Skeletal muscle cell (primary cell): Measurements from ENCODE around the gene ZBTB48.

DNA sequence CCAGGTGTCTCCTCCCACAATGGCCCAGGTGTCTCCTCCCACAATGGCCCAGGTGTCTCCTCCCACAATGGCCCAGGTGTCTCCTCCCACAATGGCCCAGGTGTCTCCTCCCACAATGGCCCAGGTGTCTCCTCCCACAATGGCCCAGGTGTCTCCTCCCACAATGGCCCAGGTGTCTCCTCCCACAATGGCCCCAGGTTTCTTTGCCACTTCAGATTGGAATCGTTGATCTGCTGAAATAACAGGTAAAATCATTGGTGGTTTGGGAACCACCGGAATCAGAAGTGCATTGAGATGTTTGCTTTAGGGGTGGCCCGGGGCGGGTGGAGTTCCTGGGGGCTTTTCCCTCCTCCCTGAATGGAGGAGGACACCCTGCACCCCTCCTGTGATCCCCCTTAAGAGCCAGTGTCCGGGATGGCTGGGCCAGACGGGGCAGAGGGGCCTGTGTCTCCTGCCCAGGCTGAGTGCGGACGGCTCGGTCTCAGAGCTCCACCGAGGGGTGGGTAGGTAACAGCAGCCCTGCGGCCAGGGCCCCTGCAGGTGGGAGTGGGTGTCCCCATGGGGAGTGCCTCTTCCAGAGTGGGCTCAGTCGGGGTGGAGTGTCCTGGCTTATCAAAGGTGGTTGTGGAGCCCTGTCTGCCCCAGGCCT lies 23.0 kb downstream of the TP73 start:
- RRBS = 57% methylated on average over 2 of the region's 12 CpGs

DNA sequence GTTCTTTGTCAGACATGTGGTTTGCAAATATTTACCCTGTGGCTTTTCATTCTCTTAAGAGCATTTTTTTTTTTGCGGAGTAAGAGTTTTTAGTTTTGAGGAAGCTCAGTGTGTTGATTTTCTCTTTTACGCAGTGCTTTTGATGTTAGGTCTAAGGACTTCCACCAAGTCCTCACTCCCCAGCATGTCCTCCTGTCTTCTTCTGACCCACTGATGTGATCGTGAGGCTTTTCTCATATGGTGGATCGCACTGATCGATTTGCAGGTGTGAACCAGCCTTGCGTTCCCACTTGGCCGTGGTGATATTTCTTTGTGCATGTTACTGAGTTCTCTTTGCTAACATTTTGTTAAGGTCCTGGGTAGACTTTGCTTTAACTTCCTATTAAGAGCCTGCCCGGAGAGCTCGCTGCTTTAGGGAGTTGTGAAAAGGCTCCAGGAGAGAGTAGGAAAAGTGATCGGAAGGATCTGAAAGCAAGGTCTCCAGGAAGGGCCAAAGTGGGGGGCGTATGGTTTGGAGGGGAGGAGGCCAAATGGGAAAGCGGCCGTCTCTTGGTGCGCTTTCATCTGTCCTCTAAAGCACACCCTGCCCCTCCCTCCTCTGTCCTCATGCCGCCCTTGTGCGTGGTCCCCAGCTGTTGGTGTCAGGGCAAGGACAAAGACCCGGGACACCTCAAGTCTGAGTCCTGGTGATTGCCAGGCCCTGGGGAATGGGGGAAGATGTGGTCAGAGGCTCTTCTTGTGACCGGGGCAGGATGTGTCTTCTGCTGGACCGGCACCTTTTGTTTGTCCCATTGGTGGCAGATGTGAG lies 7.9 kb downstream of the DFFB start:
- RRBS = 19% methylated on average over 2 of the region's 19 CpGs

- RRBS = no CpG with 5 or more reads among the region's 22 CpGs
These were observed 42.6 kb upstream of the C1orf174 start for GRCh38 chr1:3942529-3943277.

GRCh38 chr1:5208344-5208543 lies 553.8 kb downstream of the AJAP1 start:
- RRBS = no CpG with 5 or more reads among the region's 2 CpGs

DNA sequence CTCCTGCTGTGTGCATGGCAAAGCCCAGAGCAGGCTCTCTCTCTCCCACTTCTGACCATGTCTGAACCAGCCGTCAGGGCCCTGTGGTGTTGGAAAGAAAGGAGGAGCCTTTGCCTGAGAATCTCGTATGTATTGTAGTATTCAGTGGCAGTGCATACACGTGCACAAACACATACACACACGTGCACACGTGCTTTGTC lies 332.1 kb downstream of the NPHP4 start:
- RRBS = no CpG with 5 or more reads among the region's 5 CpGs

DNA sequence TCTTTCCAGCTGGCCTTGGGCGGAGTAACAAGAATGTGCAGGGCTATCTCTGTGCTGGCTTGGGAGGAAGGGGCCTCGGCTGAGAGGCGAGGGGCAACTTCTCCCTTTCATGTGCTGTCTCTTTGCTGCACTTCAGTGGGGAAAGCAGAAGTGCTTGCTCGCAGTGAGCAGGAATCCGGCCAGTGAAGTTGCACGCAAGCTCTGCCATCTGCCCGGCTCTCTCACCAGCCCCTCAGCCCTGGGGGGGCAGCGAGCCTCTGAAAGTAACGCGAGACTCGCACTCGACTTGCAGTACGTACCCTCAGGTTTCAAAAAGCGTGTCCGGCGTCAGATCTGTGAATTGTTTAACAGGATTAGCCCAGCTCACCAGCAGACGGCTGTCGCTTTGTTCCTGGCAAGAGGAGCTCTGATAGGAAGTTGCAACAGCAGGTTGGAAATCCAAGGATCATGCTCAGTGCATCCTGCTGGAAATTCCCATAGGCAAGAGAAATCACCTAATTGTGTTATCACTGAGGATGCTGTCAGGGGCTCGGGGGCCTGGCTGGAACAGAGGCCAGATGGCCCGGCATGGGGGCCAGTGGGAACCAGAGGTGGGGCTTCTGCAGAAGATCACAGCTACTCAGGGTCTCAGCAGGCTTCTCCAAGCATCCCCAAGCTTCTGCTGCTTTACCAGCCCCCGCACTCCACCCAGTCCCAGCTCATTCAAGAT lies 221.0 kb downstream of the NPHP4 start:
- RRBS = 0% methylated on average over 2 of the region's 21 CpGs

- RRBS = 86% methylated on average over 3 of the region's 38 CpGs
These were observed 117.5 kb downstream of the NPHP4 start for GRCh38 chr1:5874570-5875260.

GRCh38 chr1:5993010-5993717 lies 939 bp upstream of the NPHP4 start:
- RRBS = 1% methylated on average over 10 of the region's 36 CpGs

GRCh38 chr1:6013020-6013438 lies 20.8 kb upstream of the NPHP4 start:
- RRBS = no CpG with 5 or more reads among the region's 12 CpGs

DNA sequence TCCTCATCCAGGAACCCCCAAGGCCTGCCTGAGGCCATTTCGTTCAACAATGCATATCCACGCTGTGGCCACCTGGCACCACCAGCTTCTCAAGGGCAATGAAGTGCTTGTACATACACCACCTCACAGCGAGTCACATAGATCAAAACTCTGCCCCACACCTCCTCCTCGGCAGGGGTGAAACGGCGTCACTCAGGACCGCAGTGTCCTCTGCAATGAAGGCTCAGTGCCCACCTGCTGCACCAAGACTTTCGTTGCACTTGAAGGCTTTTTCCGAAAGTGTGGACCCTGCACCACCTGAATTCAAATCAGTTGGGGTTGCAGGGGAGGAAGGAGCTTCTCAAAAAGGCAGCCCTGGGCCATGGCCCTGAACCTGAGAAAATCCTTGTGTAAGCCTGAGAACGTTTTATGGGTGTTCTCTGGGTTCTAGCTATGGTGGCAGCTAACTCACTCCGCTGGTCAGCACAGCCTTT lies 2.9 kb upstream of the CHD5 start:
- RRBS = no CpG with 5 or more reads among the region's 11 CpGs

DNA sequence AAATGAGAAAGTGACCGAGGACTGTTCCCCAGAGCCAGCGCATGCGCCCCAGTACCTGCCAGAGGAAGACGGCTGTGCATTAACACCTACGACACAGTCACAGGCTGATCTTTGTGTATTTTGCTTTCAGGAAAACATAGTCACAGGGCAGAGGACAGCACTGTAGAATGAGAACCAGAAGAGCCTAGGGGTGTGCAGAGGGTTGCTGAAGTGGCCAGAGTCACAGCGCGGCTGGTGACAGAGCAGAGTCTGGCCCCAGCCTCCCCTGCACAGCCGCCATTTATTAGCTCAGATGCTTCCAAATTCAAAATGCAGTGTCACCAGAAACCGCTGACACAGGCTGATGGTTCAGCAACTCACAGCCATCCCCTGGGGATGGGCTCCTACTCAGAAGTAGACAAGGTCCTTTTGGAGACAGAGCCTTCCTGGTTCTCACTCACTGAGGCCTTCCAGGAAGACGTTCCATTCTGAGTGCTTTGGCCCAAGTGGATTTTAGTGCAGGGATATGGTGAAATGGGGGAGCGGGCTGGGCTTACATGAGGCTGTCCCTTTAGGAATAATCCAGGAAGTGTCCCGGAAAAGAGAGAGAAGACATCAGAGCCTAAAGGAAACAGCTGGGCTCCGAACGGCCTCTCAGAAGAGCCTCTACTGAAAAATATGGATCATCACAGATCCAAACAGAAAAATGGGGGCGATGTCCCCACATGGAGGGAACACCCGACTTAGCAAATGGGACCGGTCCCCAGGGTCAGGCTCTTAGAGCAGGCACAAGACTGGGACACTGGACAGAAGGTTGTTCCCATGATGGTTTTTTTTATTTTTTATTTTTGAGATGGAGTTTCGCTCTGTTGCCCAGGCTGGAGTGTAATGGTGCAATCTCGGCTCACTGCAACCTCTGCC lies 13.0 kb downstream of the RNF207 start:
- RRBS = no CpG with 5 or more reads among the region's 19 CpGs

GRCh38 chr1:6264073-6264596 lies 3.2 kb upstream of the GPR153 start:
- RRBS = no CpG with 5 or more reads among the region's 15 CpGs

GRCh38 chr1:6281619-6282167 lies 20.8 kb upstream of the GPR153 start:
- RRBS = no CpG with 5 or more reads among the region's 9 CpGs

DNA sequence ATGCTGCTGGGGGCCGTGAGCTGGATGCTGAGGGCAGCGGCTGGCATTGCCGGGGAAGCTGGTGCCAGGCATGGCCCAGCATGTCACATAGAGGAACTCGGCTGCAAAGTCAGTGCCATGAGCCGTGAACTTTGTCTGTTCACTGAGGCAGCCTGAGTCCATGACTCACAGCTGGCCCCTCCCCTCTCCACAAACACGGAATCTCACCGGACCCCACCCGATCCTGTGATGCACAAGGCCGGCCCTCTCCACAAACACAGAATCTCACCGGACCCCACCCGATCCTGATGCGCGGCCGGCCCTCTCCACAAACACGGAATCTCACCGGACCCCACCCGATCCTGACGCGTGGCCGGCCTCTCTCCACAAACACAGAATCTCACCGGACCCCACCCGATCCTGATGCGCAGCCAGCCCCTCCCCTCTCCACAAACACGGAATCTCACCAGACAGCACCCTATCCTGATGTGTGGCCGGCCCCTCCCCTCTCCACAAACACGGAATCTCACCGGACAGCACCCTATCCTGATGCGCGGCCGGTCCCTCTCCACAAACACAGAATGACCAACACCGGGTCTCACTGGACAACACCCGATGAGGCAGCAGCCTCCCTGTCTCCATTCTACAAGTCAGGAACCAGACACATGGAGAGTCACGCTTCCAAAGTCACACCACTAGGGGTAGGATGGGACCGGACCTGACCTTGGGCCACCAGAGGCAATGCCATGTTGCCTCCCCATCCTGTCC lies 39.6 kb upstream of the GPR153 start:
- RRBS = 96% methylated on average over 3 of the region's 34 CpGs

- RRBS = no CpG with 5 or more reads among the region's 9 CpGs
These were observed 7.4 kb downstream of the NOL9 start for GRCh38 chr1:6546843-6547458.

DNA sequence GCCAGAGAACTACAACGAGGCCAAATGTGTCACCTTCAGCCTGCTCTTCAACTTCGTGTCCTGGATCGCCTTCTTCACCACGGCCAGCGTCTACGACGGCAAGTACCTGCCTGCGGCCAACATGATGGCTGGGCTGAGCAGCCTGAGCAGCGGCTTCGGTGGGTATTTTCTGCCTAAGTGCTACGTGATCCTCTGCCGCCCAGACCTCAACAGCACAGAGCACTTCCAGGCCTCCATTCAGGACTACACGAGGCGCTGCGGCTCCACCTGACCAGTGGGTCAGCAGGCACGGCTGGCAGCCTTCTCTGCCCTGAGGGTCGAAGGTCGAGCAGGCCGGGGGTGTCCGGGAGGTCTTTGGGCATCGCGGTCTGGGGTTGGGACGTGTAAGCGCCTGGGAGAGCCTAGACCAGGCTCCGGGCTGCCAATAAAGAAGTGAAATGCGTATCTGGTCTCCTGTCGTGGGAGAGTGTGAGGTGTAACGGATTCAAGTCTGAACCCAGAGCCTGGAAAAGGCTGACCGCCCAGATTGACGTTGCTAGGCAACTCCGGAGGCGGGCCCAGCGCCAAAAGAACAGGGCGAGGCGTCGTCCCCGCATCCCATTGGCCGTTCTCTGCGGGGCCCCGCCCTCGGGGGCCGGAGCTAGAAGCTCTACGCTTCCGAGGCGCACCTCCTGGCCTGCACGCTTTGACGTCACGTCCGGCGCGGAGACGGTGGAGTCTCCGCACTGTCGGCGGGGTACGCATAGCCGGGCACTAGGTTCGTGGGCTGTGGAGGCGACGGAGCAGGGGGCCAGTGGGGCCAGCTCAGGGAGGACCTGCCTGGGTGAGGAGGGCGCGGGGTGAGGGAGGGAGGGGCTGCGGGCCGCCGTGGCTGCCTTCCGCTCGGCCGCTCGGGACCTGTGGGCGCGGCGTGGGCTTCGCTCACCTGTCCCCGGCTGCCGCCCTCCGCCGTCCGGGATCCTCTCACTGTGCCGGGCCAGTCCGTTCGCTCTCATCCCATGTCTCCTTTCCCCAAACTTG lies at the start of gene ZBTB48:
TSS of gene ZBTB48 (plus strand) at position 681 of the 1,020 bp plus-strand sequence.
- RRBS = under 1% methylated on average over 30 of the region's 81 CpGs

DNA sequence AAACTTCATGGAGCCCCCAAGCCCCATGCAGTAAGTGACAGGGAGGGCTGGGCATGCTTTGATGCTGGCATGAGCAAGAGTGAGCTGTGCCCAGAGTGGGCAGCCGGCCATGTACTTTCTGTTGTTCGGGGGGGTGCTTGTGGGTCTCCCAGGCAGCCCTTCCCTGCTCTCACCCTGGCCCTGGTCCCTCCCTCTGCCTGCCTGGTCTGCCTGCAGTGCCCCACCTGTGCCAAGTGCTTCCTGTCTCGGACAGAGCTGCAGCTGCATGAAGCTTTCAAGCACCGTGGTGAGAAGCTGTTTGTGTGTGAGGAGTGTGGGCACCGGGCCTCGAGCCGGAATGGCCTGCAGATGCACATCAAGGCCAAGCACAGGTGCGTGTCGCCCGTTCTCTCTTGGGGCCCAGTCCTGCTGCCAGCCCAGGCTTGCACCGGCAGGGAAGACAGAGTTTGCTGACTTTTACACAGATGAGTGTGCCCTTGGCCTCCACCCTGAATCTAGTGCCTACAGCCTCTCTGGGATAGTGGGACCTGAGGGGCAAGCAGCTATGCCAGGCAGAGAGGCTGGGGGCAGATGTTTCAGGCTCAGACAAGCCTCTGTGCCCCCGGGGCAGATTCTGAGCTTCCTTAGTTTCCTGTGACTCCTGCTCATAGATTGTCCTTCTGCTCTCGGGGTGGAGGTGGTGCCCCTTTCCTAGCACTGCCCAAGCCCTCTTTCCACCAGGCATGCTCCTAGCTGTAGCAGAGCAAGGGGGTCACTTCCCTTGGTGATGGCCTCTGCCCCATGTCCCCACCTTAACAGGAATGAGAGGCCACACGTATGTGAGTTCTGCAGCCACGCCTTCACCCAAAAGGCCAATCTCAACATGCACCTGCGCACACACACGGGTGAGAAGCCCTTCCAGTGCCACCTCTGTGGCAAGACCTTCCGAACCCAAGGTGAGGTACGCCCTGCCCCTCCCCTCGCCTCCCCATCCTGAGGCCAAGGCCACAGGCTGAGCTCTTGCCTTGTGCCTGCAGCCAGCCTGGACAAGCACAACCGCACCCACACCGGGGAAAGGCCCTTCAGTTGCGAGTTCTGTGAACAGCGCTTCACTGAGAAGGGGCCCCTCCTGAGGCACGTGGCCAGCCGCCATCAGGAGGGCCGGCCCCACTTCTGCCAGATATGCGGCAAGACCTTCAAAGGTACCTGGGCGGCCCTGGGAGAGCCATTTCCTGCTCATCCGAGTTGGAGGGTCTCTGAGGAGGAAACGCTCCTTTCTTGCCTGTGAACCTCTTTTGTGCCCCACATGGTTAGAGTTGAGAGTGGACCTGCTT lies 7.9 kb downstream of the ZBTB48 start:
- RRBS = 43% methylated on average over 1 of the region's 31 CpGs

- RRBS = no CpG with 5 or more reads among the region's 4 CpGs
These were observed 943 bp downstream of the DNAJC11 start for GRCh38 chr1:6700658-6701087.

DNA sequence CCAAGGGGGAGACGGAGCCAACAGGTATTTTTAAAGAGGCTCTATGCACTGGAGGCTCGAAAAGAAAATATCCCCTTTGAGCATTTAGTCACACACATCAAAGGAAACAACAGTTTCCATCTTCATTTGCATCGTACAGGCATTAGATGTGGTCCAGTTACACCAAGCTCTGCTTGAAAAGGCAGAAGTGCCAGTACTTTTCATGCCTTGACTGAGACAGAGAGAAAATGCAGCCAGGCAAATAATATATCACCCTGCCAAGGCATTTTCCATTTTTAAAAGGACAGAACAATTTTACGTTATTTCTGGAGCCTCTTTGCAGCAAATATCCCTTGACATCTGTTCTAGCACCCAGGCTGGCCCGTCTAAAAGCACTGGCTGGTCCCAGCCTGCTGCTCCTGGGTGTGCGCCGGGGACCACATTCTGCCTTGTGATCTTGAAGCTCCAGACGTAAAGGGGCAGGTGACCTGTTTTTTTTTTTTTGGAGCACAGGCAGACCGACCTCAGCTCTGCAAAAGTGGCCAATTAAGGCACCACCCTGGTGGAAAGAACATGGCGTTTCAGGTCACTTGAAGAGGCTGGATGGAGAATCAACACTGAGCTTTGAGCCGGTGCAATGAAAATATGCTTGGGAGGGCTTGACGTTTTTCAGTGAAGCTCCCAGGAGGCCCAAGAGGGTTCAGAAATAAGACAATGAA lies 13.9 kb upstream of the CAMTA1 start:
- RRBS = no CpG with 5 or more reads among the region's 12 CpGs

- RRBS = no CpG with 5 or more reads among the region's 4 CpGs
These were observed 63.8 kb downstream of the CAMTA1 start for GRCh38 chr1:6848852-6849704.